ENCODE measurements around the genes PPY, PYY, NAGS and ATXN7L3.

DNA sequence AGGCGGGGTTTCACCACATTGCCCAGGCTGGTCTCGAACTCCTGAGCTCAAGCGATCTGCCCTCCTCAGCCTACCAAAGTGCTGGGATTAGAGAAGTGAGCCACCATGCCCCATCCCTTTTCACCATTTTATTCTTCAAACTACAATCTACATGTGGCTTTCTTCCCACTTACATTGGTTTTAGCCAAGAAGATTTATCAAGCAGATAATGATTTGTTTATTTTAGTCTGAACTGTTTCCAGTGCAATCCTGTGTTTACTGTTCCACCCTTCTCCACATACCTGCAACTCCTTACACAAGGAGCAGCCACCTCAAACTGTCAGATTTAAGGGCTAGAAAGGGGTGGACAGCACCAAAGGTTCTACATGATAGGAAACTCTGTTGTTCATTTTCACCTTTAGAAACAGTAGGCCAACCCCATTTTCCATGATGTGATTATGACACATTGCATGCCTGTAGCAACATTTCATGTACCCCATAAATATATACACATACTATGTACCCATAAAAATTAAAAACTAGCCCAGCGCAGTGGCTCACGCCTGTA, 1.9 kb downstream of the RUNDC1 start:
- RRBS: no CpG with 5 or more reads among the region's 5 CpGs

- RRBS: no CpG with 5 or more reads among the region's 4 CpGs
Measured at GRCh38 chr17:42989061-42989499, 8.7 kb downstream of the RUNDC1 start.

DNA sequence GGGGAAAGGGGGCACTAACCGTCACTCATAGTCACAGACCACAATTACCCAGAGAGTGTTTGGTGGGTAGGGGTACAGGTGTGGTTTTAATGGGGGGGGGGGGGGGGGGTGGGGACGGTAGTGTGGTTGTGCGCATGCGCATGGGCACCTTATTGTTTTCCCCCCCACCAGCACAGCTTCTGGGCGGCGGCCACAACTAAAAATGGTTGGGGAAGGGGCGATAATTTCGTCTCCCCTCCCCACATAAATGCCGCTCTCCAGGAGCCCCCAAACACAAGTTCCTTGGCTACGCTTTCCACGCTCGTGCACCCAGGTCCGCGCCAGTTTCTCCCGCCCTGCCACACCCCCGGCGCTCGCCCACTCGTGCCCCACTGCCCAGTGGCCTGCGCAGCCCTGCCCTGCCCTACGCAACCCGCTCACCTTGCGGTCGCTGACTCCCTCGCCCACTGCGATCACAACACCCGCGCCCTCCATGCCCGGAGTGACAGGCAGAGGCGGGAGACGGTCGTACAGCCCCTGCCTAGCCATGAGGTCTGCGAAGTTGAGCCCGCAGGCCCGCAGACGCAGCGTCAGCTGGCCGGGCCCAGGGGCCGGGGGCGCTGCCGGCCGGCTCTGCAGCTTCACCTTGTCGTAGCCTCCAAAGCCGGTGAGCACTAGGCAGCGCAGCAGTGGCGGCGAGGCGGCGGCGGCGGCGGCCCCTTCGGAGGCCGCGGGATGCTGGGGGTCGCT, 505 bp downstream of the VAT1 start:
- RRBS: 2% methylated on average over 9 of the region's 56 CpGs

GRCh38 chr17:43134628-43135285, 9.6 kb upstream of the BRCA1 start:
- RRBS: no CpG with 5 or more reads among the region's 16 CpGs

- RRBS: no CpG with 5 or more reads among the region's 7 CpGs
Measured at GRCh38 chr17:43193257-43193905, 18.3 kb upstream of the TMEM106A start.

GRCh38 chr17:43239417-43239795, 11.0 kb upstream of the CCDC200 start:
- RRBS: no CpG with 5 or more reads among the region's 15 CpGs

- RRBS: no CpG with 5 or more reads among the region's 29 CpGs
Measured at GRCh38 chr17:43272544-43273118, 44.2 kb upstream of the CCDC200 start.

DNA sequence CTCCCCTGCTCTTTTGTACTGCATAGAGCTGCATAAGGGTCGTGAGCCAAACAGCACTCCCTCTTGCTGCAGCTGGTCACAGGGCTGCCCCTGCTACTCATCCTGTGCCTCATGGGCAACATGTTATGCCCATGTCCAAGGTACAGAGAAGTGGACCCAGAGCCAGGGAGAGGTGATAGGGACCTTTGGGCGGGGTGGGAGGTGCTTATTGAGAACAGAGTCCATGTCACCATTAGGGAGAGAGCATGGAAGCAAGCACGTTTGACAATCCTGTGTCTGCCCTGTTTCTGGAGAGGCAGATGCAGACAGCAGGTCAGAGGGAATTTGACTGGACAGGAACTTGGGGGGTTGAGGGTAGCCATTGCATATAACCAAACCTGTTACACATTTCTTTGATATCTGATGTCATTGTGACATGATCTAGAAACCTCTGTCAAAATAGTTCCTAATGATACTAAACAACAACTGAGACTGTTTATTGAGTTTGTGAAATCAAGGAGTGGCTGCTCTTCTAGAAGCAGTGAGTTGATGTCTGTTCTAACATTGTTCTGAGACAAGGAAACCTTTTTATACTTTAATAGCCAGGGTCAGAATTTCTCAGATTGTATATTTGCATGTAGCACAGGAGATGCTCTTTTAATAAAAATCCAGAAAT, 14.3 kb upstream of the ARL4D start:
- RRBS: no CpG with 5 or more reads among the region's 3 CpGs

DNA sequence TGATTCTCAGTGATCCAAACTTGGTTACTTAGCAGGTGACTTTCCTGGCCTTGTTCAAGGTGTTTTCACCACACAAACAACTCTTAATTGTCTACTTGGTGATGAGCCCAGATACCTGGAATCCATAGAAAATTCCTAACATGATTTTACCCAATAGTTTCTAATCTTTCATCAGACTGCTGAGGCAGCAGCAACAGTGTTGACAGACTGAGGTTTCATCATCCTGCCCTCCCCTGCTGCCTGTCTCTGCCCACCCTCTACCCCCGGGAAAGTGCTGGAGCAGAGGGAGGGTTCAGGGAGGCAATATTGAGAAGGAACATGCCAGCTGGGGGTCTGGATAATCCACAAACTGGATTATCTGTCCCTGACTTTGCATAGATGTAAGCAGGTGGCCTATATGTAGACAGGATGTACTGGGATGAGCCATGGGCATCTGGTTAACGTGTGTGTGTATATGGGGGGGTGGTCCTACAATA, 10.9 kb downstream of the ARL4D start:
- RRBS: no CpG with 5 or more reads among the region's 2 CpGs

- RRBS: no CpG with 5 or more reads among the region's 7 CpGs
Measured at GRCh38 chr17:43526214-43526663, 19.9 kb downstream of the ETV4 start.

DNA sequence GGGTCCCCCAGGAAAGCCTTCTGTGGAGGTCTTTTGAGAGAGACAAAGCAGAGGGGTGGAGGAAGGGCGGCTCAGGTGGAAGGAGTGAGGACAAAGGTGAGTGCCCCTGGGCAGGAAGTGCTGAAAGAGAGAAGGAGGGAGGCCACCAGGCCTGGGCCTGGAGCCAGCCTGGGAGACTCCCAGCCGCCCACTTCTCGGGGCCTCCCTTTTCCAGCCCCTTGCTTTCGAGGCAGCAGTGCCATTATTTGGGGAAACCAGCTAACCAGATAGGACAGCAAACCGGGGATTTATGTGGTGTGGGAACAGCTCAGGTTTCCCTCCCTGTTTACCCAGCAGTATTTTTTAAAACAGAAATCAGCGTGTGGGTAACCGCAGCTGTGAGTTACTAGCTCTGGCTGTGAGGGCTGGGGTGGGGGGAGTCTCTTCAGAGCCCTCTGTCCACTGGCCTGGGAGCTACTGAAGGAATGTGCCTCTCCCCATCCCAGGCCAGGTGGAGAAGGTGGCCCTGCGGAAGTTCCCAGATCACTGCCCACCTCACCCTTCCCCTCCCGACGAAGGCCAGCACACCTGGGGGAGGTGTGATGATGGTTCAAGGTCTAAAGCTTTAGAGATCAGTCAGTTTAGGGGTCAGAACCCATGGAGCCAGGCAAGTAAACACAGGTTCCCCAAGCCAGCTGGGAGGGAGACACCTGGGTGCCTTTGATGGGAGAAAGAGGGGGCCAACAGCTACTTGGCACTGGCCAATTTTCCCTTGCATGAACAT, 8.4 kb upstream of the MEOX1 start:
- RRBS: no CpG with 5 or more reads among the region's 10 CpGs

GRCh38 chr17:43713517-43714177, 44.9 kb downstream of the SOST start:
- RRBS: 3% methylated on average over 13 of the region's 53 CpGs

DNA sequence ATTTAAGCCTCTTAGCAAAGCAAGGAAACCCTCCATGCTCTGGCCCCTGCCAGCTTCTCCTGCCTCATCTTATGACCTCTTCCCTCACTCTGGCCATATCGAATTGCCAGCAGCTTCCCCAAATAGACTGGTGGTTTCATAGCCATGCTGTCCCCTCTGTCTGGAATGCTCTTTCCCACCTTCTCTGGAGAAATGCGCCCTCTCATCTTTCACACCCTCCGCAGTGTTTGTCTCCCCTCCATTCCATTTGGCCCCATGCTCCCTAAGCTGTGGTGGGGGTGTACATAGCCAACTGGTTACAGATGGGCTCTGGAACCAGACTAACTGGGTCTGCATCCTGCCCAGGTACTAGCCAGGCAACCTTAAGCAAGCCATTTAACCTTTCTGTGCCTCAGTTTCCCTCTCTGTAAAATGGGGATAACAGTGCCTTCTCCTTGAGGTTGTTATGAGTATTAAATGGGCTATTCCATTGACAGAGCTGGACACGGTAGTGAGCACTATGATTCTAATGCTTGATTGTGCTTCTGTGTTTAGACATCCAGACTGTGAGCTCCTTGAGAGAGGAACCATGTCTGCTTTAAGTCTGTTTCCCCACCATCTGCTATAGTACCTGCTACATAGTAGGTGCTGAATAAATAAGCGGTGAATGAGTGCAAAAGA, 3.6 kb downstream of the DUSP3 start:
- RRBS: no CpG with 5 or more reads among the region's 5 CpGs

- RRBS: no CpG with 5 or more reads among the region's 3 CpGs
Measured at GRCh38 chr17:43928014-43928213, 14.4 kb downstream of the PPY start.

DNA sequence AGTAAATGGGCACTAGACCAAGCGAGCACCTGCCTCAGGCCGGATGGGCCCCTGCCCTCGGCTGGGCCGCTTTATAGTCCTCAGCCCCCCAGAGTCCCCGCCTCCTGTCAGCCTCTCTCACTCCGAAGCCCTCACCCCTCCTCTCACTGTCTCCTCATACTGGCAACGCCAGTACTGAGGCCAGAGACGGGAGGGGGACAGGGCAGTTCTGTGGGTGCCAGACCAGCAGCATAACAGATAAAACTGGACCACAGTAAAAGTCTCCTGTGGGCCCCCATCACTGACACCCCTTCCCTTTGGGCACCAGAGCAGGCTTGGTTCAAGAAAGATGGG, at the start of gene PPY:
Gene PPY, minus strand, starts transcription at position 45 of the 333 bp plus-strand sequence.
- RRBS: 100% methylated on average over 1 of the region's 8 CpGs

DNA sequence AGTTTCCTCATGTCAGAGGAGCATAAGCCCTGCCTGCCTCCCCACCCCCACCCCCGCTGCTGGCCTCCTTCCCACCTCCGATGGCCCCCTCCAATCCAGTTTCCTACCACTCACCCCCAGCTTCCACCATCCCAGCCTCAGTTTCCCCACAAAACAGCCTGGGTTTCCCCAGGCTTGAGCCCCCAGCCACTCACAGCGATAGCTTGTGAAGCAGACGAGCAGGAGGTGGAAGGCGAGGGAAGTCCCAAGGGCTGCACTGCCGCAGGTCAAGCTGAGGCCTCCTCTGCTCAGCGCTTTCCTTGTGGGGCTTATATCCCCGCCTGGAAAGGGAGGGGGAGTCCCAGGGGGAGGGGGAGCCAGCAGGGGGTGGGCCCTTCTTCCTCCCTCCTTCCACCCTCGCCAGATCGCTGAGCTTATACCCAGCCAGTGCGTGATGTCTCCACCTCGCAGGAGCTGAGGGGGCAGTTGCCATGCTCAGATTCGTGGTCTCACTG, at the start of gene PYY:
Gene PYY, minus strand, starts transcription at position 285 of the 494 bp plus-strand sequence.
- RRBS: no CpG with 5 or more reads among the region's 13 CpGs

DNA sequence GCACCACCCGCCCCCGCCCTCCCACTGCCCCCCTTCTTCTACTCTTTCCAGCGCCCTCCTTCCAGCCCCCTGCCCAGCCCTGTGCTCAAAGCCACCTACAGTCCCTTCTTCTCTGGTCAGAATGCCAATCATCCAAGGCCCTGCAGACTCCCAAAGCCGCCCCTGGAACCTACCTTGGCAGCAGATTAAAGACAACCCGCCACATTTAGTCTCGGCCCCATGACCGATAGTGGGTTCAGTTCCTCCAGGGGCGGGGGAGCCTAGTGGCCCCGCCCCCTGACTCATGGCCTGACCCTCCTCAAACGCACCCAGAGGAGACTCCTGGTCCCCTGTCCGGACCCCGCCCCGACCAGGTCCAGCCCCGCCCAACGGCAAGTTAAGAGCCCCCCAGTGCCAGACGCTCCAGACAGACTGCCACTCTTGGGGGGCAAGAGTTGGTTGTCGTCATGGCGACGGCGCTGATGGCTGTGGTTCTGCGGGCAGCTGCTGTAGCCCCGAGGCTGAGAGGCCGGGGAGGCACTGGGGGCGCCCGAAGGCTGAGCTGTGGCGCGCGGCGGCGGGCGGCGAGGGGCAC, at the start of gene NAGS:
Gene NAGS, plus strand, starts transcription at position 405 of the 574 bp plus-strand sequence.
- RRBS: 11% methylated on average over 10 of the region's 32 CpGs

DNA sequence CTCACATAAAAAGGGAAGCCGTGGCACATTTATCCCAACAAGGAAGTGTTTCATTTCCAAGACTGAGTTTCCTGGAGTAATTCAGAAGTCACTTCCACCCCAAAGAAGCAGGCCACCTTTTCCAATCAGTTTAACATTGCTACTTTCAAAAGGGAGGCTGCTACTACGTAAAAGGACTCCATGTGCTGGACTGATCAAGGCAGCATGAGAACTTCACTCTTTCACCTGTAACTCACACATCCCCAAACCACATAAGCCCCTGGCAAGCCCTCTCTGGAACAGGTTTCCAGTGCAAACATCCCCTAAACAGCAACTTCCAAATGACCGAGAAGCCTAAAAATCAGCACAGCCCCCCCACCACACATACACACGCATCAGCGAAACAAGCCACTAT, 960 bp downstream of the LSM12 start:
- RRBS: no CpG with 5 or more reads among the region's 5 CpGs

DNA sequence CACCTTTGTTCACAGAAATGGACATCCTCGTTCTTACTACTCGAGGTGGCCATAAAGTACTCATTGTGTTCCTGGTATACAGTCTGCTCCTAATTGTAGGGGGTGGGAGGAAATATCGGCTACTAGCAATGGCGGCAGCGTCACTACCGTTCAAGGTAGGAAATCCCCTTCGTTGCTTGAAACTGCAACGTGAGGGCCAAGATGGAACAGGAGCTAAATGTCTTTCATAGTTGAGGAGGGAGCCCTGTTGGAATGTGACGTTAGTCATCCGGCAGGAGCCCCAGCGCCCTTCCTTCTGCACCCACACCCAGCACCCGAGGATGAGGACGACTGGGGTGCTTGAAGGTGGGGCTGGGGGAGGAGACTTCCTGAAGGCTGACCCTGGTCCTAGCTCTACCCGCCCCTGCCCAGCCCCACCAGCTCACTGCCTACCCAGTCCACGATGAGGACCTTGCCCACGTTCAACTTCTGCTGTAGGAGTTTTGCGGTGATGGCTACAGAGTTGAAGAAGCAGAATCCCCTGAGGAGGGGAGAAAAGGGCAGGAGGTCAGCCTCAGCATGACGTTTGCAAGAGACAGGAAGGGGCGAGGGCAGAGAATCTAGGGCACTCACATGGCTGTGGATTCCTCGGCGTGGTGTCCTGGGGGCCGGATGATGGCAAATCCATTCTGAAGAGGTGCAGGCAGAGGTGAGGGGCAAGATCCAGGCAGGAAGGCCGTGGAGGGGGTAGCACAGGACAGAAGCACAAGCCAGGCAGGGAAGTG, 11.8 kb downstream of the G6PC3 start:
- RRBS: no CpG with 5 or more reads among the region's 23 CpGs

- RRBS: 2% methylated on average over 16 of the region's 84 CpGs
Measured at GRCh38 chr17:44199649-44200240, at the start of gene ATXN7L3. Gene ATXN7L3, minus strand, starts transcription at chr17:44199884.